Frontal cortex (tissue), 2 donors: ENCODE measurements around a stretch of chr15.

GRCh38 chr15:90500761-90501710 is 28.7 kb upstream of the CRTC3 start:
- RAMPAGE, long total RNA = no peak

GRCh38 chr15:90550906-90551482 is 21.3 kb downstream of the CRTC3 start:
- RAMPAGE, long total RNA = no peak

DNA sequence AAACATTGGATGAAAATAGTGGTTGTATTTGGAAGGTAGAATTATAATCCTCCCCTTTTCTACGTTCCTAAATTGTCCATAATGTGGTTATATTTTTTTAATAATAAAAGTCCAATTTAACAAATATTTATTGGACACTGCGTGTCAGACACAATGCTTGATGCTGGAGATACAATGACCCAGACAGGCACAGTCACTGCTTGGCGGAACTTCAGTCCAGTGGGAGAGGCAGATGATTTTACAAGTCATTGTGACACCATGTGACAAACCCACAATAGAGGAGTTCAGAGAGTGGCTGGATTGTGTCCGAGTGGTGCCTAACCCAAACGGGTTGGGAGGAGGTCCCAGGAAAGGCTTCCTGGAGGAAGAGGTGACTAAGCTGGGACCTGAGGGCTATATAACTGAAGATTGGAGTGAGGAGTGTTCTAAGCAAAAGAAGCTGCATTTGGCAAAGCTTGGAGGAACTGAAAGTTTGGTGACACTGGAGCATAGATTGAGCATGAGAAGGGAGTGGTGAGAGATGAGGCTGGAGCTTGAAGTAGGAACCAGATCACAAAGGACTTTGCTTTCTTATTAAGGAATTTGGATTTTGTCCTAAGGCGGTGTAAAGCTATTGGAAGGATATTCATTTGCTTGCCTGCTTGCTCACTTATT is 41.4 kb downstream of the CRTC3 start:
- RAMPAGE, long total RNA = no peak

DNA sequence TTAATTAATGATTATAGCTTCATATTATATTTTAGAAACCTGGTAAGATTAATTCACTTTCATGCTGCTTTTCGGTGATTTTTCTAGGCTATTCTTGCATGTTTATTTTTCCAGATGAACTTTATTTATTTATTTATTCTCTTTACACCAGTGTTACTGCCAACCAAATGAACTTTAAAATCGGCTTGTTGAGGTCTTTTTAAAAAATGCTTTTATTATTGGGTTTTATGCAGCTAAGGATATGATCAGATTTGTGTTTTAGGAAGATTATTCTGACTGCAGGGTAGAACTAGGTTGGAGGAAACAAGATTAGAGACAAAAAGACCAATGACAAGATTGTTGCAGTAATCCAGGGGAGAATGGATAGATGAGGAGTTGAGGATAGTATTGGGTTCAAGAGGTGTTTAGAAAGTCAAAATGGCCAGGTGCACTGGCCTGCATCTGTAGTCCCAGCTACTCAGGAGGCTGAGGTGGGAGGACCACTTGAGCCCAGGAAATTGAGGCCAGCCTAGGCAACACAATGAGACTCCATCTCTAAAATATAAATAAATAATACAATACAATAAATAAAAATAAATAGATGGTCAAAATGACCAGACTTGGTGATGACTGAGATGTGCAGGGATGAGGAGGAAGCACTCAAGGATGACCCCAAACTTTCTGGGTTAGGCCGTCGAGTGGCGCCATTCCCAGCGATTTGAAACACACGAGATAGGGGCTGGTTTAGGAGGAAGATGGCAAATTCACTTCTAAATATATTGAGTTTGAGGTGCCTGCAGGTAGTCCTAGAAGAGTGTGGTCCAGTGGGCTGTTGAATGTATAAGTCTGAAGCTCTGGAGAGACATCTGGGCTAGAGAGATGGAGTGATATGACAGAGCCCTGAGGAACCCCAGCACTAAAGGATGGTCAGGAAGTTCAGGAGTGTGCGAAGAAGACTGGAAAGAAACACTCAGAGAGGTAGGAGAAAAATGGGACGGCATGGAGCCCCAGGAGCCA is 46.3 kb downstream of the CRTC3 start:
- RAMPAGE, long total RNA = no peak

DNA sequence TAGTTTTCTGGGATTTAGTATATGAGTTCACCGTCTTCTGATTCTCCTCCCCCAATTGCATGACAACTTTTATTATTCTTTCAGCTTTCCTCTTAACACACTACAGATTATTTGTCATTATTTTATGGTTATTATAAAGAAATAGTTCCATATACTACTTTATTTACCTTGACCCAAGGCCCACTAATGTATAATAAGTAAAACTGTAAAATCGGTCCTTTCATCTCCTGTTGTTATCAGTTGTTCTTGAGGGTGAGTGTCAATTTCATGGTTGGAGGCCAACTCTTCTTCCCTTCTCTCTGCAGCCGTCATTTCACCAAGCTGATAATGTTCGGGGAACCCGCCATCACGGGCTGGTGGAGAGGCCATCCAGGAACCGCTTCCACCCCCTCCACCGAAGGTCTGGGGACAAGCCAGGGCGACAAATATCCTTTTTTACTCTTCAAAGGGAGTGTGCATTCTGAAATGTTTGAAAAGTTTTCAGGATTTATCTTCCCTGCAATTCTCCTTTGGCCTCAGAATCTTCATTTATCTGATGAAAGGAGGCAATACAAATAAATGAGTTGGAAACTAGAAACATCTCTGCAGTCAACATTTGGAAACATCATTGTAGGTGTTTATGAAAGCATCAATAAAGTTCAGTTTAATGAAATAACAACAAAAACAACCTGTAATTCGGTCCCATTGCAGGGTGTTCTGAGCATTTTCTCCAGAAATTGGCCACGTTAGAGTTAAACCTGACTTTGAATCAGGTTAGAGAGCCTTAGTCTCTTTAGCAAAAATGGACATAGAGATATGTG is 63.8 kb downstream of the CRTC3 start:
- RAMPAGE, long total RNA = no peak

DNA sequence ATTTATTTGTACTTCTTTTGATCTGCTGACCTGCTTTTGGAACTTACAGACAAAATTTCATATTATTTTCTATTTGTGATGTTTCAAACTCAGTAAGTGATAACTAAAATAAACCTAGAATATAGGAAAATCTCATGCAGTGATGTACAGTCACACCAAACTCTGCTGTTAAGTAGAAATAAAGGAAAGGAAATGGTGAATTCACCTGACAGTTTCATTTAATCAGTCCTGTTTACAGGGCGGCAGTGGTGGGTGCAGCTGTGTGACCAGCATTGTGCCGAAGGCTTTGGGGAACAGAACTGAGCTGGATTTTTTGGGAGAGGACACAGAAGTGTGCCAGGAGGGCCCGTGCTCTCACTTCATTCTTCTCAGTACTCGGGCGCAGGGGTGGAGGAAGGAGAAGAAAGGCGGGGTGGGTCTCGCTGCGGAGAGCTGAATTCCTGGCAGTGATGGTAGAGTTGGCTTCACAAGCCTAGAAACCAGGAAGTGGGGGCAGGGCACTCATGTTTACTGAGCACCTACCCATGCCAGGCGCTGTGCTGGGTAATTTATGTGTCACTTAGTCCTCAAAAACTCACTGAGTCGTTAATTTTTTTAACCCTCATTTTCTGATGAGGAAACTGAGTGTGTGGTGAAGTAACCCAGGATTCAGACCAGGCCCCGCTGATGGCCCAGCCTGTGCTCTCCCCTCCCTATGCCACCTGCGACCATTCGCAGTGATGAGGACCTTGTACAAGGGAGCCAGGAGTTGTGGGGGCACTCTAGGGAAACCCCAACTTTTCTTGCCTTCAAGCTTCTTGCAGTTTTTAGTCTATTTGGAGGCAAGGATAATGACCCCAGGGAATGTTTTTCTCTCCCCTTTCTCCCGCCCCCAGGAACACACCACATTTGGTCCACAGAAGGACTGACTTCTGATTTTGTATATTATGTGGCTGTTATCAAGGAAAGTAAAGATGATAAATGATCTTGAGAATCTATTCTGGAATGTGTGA is 64.7 kb downstream of the CRTC3 start:
- RAMPAGE, long total RNA = no peak

DNA sequence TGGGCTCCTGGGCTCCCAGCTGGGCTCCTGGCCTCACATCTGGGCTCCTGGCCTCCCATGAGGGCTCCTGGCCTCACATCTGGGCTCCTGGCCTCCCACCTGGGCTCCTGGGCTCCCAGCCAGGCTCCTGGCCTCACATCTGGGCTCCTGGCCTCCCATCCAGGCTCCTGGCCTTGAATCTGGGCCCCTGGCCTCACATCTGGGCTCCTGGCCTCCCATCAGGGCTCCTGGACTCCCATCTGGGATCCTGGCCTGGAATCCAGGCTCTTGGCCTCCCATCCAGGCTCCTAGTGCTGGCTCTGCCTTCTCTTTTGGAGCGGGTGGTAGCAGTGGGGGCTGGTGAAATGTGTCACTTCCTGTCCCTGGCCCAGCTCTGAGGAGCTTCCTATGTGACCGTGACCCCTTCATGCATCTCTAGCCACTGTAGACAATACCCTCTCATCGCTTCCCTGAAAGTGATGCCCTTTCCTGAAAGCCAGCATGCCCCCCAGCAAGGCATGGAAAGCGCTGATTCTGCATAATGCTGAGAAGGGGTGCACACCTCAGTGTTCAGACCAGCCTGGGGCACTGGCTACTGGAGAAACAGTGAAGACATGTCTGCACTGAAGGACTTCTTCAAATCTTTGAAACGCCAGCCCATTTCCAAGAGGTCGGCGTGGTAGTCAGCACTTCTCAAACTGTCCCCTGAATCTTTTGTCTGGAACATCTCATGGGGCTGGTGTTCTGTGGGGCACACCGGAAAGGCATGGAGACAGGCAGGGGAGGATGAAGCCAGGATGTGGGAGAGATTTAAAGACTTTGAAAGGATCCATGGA is 62.4 kb upstream of the BLM start:
- RAMPAGE, long total RNA = no peak

DNA sequence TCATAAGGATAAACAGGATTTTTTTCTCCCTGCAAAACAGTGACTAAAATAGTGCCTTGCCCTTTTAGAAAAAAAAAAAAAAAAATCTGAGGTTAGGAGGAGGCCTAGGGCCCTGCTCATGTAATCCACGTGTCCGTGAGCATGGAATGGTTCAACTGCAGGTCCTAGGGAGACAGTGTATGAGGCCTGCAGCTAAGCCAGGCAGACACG is 36.6 kb upstream of the BLM start:
- RAMPAGE, long total RNA = no peak

- RAMPAGE, long total RNA = no peak
Measured at GRCh38 chr15:90686336-90686921, 30.7 kb upstream of the BLM start.

GRCh38 chr15:90882477-90883348 is 1.6 kb upstream of the FES start:
- RAMPAGE, long total RNA = no peak

- RAMPAGE, long total RNA = no peak
Measured at GRCh38 chr15:90934307-90934695, 784 bp upstream of the UNC45A start.

DNA sequence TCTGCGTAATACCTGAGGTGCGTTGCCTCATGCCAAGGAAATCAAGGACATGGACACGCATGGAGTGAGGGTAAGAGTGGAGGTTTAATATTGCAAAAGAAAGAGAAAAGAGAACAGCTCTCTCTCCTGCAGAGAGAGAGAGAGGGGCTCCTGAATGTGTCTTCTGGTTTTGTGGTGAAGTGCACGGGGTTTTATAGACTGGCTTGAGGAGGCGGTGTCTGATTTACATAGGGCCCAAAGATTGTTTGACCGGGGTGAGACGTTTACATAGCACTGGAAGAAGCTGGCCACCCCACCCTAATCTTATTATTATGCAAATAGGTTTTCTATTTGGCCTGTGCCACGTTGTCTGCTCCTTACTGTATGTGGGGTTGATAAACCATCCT is 268.5 kb downstream of the SV2B start:
- RAMPAGE, long total RNA = no peak

- RAMPAGE, long total RNA = no peak
Measured at GRCh38 chr15:91536628-91537271, 316.8 kb upstream of the SLCO3A1 start.

DNA sequence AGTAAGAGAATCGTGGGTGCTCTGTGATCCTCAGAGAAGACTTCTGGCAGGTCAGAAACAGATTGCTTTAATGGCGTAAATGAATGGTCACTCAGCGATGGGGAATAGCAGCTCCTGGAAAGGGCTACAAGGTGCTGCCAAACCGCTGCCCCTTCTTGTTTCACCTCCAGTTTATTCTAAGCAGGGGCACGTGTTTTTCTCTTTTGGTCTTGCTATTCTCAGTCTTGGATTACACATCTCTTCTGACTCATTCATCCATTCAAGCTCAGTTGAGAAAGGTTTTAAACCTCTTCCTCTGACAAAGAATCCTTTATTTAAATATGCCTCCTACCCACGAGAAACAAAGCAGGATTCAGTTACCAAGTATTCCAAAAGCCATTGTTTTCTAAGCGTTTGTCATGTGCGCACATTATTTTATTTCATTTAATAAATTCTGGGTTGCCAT is 292.2 kb upstream of the SLCO3A1 start:
- RAMPAGE, long total RNA = no peak

DNA sequence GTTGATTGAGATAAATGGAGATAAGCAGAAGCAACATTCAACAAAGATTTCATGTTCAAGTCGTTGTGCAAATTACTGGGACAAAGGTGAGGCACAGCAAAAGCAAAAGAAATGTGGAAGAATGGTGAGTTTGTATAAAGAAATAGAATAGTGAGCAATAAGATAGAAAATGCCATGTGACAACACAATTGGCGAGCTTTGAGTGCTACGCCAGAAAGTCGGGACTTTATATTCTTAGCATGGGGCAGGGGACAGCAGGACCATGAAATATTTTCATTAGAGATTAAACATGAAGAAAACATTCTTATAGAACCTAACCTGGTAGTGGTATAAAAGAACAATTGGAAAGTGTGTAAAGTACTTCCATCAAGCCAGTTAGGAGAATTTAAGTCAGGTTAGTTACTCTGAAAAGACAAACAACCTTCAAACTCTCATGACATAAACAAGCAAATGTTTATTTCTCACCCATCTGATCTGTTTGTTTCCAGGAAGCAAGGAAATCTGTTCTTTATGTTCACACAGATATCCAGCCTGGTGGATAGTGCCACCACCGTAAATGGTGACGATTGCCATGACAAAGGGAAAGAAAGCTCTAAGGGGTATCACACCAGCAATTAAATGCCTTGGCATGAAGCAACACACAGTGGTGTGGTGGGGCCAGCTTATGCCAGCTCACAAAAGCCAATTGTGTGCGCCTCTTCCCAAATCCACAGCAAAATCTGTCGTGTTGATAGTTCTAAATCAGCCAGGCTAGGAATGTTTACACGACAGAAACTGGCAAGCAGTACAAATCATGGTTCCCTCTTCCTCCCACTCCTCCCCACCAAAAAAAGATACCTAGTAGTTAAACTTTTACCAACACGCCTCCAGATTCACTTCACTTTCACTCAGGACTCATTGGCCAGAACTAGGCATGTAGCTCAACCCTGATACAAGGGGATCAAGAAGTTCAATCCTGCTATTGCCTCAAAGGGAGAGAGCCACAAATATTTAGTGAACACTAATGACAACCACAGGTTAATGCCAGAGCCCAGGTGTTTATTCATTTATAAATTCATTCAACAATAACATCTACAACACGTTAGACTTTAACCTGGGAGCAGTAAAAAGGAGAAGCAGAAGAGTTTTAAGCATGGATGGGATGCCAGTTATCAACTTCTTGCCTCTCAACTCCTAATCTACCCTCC is 189.3 kb upstream of the SLCO3A1 start:
- RAMPAGE, long total RNA = no peak

DNA sequence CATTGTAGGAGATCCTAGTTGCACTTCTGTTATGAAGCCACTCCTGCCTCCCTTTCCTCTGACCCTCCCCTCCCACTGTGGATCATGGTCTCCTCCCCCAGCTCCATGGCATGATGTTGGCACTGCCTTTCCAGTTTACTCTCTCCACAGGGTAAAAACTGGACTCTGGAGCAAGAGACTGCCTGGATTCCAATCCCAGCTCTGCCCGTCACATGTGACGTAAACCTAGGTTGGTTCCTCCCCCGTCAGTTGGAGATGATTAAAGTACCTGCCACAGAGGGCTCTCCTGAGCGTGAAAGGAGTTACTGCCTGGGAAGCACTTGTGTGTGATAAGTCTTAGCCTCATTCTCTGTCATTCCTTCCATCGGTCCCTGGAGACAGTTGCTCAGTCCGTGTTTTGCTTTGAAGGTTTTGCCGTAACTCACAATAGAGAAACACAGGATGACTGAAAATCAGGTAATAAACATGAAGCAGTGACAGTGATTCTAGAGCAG is 21.8 kb downstream of the SLCO3A1 start:
- RAMPAGE, long total RNA = no peak

- RAMPAGE, long total RNA = no peak
Measured at GRCh38 chr15:91953436-91953955, 100.0 kb downstream of the SLCO3A1 start.

- RAMPAGE, long total RNA = no peak
Measured at GRCh38 chr15:91963259-91963766, 109.8 kb downstream of the SLCO3A1 start.

DNA sequence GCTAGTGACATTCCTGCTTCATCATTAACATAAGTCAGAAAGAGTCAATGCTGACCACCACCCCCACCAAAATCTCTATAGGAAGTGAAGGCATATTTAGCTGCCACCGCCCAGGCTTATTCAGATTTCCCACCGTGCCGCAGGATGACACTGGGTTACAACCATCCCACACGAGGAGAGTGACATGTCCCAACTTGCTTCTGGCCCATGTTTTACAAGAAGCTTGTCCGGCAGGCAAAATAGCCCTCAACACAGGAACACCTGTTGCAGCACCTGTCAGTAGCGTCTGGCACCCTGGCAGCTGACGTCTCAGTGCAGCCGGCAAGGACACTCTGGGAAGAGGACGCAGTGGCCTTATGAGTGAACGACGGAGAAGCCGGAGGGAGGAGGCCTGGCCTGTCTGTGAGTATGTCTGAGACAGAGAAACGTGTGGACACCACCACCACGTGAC is 32.2 kb downstream of the FAM174B start:
- RAMPAGE, long total RNA = no peak

DNA sequence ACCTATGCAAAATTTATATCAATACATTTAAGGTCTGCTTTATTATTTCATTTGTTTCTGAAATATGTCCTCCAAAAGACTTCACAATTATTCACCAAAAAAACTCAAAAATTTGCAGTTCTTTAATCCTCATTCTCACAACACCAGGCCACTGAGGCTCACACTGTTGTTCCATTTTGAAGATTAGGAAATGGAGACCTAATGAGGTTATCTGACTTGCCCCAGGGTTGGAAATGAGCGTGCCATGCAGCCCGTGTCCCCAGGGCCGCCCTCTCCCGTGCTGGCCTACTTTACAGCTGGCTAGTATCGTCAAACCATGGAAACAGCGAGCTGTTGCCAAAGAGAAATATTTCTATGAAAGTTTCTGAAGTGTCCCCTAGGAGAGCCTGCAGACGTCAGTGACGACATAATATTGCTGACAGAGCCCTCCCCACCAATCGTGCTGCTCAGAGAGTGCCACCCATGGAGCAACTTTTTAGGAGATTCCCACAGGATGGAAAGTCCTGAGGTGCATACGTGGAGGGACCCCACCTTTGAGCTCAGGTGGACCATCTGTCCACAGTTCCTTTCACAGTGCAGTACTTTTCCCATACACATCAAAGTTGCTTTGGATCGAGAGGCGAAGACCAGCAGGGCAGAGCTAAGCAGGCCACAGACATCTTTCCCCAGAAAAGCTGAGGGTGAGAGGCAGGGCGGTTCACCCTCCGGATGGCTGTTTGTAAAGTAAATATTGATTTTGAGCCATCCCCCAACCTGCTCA is 11.2 kb upstream of the FAM174B start:
- RAMPAGE, long total RNA = no peak